Measurements from ENCODE around the genes TRIM2 and ASIC5.

GRCh38 chr4:152680784-152681306 lies 1.0 kb upstream of the TMEM154 start:
- PRO-cap, result unidirectional peak, minus-strand start at chr4:152681058
- RAMPAGE, long total RNA, result no peak

DNA sequence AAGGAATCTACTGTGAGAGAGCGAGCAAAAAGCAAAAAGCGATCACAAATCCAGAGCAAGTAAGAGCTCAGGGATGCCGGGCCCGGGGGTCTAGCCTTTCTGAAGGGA lies 412 bp downstream of the TIGD4 start:
- PRO-cap, result no peak
- RAMPAGE, long total RNA, result no peak

DNA sequence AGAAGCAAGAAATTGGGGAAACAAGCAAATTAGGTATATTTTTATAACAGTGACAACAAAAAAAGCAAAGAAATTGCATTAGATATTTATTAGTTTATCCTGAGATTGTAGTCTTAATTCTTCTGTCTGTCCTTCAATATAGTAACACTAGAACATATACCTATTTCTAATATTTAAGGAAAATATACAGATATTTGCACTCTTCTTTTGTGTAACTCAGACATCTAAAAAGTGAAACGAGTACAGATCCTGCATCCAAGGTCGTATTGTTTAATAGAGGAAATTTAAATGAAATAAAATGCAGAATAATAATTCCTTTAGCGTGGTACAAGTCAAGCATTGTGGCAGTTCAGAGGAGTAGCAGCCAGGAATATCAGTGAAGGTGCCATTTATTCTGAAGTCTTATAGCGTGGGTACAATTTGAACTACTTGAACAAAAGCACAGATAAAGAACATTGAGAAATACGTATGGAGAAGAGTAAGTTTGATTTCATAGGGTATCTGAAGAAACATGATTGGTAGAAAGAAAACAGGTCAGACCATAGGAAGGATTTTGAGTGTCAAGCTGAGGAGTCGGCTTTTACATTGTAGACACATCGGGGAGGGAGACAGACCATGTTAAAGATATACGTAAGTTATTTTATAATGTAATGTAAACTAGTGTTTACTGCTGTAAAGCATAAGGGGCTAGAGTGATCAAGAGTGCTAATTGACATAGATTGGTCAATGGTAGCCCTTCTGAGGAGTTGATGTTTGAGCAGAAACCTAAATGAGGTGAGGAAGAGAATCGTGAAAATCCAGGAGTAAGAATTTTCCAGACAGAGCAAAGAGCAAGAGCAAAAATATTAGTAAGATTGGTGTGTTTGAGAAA lies 21.0 kb downstream of the ARFIP1 start:
- PRO-cap, result no peak
- RAMPAGE, long total RNA, result no peak

DNA sequence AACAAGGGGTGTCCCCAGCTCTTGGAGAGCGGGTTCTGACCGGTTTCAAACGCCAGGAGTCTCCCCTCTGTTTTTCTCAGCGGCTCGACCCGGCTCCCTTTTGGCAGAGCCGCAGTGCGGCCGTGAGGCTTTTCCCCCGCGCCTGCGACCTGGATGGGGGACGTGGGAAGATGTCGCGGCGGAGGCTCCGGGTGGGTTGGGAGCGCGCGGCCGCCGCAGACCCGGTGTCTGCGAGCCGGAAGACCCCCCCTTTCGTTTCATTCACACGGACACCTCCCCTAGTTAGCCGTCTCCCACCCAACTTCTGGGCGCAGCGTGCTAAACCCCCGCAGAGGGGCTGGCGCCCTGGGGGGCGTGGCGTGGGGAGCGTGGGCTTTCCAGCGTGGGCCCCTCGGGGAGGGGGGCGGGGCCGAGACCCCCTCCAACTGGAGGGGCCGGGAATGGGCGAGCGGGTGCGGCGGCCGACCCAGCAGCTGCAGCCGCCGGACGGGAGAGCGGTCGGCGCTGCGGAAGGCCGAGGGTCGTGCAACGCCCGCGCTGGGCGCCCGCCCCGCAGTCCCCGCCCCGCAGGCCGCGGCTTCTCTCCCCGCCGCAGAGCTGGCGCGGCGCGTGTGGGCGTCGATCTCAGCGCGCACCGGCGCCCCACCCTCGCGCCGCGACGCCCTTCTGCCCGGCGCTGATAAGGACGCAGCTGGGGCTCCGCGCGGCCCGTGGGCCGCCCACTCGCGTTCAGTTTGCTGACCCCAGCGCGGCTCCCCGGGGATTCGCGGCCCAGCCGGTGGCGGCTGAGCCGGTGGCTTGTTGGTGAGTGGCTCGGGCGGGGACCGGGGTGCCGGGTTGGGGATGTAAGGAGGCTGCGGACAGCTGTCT lies 1.2 kb downstream of the FHDC1 start:
- PRO-cap, result no peak
- RAMPAGE, long total RNA, result no peak

GRCh38 chr4:152957251-152958280 lies 21.4 kb downstream of the FHDC1 start:
- PRO-cap, result no peak
- RAMPAGE, long total RNA, result no peak

DNA sequence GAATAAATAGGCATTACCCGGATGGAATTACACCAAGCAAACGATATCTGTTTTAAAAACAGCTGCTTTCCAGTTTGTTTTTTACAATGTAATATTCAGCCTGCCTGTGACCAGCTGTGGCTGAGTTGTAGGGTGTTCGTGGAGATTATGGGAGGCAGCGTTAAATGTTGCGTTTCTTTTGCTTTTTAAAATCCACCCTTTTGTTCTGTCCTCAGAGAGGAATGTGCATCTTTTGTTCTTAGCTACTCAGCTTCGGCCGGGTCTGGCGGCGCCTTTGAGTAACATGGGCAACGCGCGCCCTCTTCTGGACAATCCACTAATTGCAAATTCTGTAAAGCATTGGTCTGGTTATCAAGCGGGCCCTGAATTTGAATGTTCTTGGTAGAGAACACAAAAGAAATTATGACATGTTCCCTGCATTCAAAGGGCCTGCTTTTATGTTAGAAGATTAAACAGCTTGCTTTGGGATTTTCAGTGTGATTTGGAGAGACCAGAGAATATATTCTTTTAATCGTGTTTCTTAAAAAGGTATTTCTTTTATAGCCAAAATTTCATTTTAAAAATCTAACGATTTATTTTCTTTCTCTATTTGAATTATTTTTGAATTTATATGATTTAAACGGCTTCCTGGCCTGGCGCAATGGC lies 76.3 kb upstream of the TRIM2 start:
- PRO-cap, result no peak
- RAMPAGE, long total RNA, result no peak

GRCh38 chr4:153204335-153205504 lies at the start of gene TRIM2:
Gene TRIM2 (plus strand): TSS chr4:153204443.
- PRO-cap, result no peak
- RAMPAGE, long total RNA, result no peak

DNA sequence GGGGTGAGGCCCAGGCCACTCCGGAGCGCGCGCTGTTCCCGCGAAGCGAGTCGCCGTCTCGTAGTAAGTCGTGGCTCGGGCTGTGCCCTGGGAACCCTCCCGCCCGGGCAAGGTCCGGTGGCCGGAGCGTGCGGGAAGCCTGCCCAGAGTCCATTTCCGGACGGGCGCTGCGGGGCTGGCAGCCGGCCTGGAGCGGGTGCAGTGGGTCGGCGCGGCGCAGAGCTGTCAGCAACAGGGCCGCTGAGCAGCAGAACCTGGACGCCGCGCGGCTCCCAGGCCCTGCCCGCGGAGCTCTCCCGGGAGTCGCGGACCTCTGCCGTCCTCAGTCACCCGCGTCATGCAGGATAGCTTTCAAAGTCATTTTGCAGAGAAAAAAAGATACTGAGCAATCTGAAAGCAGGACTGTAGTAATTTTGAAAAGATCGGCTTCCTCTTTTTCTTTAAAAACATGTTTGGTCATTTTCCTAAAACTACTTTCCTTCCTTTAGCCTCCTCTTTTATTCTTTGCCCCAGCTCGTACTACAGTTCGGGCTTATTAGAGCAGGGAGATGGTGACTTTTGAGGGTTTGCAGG lies 18.8 kb downstream of the TRIM2 start:
- PRO-cap, result no peak
- RAMPAGE, long total RNA, result no peak

DNA sequence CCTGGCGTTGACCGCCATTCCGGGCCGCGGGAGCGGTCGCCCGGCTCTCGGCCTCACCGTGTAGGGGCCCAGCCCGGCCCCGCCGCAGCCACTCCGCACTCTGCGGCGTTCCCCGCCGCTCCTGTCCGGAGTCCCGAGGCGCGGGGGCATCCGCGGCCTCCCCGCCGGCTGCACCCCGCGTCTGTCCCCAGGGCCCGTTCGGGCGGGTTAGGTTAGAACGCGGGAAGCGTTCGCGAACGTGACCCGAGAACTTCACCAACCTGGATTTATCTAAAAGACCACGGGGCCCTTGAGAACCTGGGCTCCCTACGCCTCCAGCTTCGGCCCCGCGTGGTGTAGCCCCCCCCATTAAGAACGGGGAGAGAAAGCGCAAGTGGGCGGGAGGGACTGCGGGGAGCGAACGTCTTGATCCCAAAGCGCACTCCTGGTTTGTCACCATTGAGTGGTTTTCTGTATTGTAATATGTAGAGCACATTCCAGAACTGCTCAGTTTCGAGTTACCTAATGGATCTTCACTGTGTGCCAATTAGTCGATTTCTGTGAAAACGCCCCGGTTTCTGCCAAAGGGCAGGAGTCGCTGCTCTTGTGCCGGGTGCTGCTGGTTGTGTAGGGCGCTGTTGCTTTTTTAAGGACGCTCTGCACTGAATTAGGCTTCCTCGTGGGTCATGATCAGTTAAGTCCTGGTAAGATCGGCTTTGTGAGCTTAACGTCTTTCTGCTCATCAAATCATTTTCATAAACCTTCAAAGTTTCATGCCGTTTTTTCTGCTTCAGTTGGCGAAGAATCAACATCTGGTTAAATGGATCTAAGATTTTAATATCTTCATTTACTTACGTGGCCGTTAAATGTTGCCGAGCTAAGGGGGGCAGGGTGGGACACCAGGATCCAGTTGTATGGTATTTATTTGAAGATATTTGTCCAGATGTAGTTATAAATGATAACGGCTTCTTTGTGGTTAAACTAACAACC lies 620 bp downstream of the MND1 start:
- PRO-cap, result bidirectional peak, plus-strand start at position 98 of the sequence, minus-strand start at position 102 of the sequence; bidirectional peak, plus-strand start at position 672 of the sequence, minus-strand start at position 648 of the sequence; bidirectional peak, plus-strand start outside the sequence, minus-strand start at position 786 of the sequence
- RAMPAGE, long total RNA, result no peak

DNA sequence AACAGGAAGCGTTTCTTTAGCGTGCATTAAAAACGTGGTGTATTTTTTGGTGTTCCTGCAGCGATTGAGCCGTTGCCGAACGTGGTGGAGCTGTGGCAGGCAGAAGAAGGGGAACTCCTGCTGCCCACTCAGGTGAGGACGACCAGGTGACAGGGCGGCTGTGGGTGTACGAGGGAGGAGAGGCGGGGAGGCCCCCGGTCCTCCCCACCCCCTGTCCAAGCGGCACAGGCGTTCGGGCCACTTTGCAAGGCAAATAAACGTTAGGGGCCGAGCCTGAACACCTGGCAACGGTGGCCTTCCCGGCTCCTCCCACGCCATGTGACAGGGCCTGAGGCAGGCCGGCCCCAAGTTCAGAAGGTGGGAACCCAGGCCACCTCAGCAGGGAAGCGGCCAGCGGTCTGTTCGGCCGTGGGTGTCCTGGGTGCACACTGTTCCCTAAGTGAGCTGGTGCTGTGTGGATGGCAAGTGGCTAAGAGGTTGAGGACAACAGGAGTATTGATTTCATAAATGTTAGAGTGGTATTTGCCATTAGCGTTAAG lies 1.1 kb downstream of the TMEM131L start:
- PRO-cap, result bidirectional peak, plus-strand start at position 353 of the sequence, minus-strand start at position 66 of the sequence
- RAMPAGE, long total RNA, result no peak

DNA sequence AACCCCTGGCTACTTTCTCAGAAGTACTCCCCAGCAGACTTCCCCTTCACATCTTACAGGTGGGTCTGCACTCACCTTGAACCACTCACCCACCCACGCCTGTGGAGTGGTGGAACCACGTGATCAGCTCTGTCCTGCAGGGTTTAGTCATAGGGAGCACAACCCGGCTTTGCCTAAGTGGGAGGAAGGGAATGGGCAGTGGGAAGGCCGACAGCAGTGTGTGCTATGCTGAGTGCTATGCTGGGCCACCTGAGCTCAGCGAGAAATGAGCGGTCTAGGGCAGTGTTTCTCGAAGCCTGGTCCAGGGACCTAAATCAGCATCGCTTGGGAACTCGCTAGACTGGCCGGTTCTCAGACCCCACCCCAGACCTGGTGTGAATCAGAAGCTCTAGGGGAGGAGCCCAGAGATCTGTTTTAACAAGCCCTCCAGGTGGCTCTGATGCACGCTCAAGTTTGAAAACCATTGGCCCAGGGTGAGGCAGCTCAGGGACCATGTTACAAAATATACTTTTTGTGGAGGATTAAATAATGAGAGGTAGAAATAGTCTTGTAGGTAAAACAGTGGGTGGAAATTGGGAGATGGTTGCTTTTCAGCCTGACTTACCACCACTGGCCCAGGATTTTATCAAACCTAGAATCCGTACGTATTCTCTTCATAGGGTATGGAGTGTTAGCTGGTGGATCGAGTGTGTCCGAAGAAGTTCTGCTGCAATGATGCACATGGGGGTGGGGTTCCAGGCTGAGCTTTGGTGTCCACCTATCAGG lies 20.7 kb downstream of the TMEM131L start:
- PRO-cap, result no peak
- RAMPAGE, long total RNA, result no peak

- PRO-cap, result no peak
- RAMPAGE, long total RNA, result no peak
Observed at GRCh38 chr4:153520238-153521577, 54.5 kb downstream of the TMEM131L start.

DNA sequence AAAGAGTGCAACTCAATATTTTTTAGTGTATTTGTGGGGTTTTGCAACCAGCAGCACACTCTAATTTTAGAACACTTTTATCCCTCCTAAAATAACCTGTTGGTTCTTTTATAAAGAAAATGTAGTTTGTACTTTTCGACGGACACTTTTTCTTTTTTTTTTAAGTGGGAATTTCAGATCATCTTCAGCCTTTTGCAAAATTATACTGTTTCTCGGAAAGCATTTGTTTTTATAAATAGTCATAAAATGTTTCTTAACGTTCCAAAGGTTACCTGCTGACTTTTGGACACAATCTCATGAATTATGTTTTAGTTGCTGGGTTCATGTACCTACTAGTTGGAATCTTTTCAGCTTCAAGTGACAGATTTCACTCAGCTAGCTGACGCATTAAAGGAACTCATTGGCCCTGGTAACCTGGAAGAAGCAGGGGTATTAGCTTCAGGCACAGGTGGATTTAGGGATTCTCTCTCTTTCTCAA lies 66.4 kb downstream of the TMEM131L start:
- PRO-cap, result no peak
- RAMPAGE, long total RNA, result no peak

- PRO-cap, result no peak
- RAMPAGE, long total RNA, result no peak
Observed at GRCh38 chr4:153655620-153656407, 28.3 kb upstream of the TLR2 start.

DNA sequence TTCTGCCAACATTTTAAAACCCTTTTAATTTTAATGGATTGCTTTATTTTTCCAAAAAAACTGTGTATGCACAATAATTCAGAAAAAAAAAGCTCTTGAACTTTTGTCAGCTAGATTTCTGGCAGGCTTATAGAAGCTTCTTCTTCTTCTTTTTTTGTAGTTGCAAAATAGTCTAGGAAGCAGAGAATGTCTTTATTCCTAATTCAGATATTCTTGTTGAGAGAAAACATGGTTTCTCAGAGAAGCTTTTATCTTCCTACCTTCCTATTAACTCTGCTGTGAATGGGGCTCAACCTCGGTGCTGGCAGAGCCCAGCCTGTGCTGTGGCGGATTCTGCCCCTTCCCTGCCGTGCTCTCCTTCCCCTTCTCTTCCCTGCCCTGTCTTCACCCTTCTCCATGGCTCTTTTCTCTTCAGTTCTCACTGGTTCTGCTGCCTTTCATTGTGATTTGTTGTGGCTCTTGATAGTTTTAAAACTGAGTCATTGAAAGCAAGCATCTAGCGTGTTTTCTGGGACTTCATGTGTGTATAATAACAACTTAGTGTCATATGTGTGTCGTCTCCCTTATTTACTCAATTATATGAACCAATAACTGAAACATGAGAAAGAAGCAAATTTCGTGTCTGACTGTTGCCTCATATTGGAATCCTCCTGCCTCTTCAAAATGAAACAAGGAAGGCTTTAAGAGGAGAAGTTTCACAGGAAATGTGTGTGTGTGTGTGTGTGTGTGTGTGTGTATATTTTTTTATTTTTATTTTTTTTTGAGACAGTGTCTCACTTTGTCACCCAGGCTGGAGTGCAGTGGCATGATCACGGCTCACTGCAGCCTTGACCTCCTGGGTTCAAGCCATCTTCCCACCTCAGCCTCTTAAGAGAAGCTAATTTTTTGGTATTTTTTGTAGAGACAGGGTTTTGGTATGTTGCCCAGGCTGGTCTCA lies 145.6 kb upstream of the SFRP2 start:
- PRO-cap, result no peak
- RAMPAGE, long total RNA, result no peak

GRCh38 chr4:154740634-154741082 lies 3.1 kb upstream of the LRAT start:
- PRO-cap, result no peak
- RAMPAGE, long total RNA, result no peak

DNA sequence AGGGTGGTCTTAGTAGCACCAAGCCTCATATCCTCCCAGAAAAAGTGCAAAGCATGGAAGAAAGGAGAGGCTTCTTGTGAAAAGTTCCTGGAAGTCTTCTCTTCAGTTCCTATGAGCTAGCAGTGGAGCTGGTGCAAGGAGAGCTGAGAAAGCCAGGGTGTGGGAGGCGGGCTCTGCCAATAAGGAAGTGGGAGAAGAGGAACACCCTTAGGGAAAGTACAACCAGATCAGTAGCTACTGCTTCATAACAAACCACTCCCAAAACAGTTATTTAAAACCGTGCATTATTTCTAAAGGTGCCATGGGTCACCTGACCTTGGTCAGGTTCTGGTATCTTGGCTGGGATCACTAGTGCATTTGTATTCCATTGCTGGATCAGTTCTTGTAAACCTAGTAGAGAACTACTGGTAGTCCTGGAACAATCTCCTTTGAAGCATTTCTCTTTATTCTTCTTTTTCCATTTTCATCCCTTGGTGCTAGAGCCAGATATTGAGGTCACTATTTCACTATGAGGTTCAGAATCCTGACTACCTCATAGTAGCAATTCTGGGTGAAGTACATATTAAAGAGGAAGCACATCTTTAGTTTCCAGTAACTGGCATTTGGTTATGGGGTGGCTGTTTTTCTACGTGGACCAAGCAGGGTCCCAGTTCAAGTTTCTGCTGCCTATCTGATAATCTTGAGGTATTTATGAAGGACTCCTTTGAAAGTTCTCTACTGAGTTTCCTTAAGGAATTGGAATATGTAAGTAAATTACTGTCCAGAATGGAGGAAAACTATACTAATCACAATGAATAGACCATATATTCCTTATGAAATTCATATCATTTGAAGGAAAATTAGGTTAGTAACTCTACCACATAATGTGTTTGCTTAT lies 72.1 kb downstream of the MAP9 start:
- PRO-cap, result no peak
- RAMPAGE, long total RNA, result no peak

DNA sequence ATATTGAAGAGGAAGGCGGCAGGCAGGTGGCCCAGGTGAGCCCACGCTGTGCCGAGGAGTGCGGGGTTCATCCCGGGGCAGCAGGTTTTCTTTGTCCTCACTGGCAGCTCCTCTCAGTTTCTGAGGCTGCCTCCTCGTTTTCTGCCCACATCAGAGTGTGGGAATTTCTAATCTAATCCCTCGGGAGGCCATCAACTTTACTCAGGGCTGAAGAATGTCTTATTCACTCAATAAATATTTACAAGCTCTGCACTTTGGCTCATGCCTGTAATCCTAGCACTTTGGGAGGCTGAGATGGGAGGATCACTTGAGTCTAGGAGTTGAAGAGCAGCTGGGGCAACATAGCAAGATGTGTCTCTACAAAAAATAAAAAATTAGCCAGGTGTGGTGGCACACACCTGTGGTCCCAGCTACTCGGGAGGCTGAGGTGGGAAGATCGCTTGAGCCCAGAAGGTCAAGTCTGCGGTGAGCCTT lies 16.1 kb upstream of the MAP9 start:
- PRO-cap, result no peak
- RAMPAGE, long total RNA, result no peak

GRCh38 chr4:155522060-155522530 lies 144.6 kb upstream of the GUCY1A1 start:
- PRO-cap, result no peak
- RAMPAGE, long total RNA, result no peak

DNA sequence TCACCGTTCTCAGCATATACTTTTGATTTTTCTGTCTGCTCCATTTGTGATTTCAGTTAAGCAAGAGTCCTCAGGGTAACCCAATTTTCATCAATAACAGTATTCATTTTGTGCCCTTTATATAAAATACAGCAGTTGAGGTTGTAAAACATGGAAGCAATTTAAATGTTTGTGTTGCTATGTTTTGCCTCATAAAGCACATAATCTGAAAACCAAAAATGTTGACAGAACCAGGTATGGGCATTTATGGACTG lies at the start of gene ASIC5:
TSS of gene ASIC5 (minus strand) at position 95 of the 254 bp plus-strand sequence.
- PRO-cap, result no peak
- RAMPAGE, long total RNA, result no peak